Metastatic Liver Carcinoma in the Lung (tissue), 2 donors: ENCODE data around the genes OR2D2, RBMXL2 and NLRP10.

- PRO-cap, 2 experiments, result peak in 2 of 2 experiments; most common plus-strand start chr11:6319962 (in 1)
Observed at GRCh38 chr11:6319861-6320103, 519 bp downstream of the CAVIN3 start.

- PRO-cap, 2 experiments, result no peak in any of the 2 experiments
Observed at GRCh38 chr11:6320349-6320427, 113 bp downstream of the CAVIN3 start.

DNA sequence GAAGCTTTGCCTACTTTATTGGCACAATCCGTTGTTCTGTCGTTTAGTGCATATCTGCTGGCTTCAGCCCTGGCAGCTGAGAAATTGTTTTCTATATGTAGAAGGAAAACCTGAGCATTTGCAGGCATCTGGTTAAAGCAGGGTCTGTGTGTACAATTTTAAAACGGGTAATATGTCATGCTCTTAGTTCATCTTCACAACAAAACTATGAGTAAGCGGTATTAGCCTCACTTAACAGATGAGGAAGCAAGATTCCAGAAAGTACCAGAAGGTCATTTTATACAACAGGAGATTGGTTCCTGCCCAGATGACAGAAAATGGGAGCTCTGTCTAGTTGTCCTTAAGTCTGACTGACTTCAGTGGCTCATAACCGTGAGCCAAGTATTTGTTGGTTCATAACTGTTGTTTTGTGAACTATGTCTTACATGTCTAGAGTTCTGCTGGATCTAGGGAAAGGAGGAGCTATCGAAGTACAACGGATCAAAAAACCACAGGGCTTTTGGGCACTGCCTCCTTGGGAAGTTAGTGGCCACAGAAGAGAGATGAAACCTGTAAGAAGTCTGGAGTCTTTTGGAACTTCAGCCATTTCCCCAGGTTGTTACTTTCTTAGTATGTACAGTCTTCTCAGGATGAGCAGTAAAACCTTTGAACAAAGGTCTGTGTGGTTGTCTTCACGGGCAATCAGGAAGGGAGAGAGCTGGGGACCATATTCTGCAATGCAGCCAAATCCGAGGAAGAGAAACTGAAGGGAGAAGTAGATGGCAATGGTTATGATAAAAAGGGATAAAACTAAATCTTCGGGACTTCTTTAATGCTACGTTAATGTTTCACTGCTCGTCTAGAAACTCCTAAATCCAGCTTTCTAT, 1.3 kb downstream of the TIMM10B start:
- PRO-cap, 2 experiments, result no peak in any of the 2 experiments

DNA sequence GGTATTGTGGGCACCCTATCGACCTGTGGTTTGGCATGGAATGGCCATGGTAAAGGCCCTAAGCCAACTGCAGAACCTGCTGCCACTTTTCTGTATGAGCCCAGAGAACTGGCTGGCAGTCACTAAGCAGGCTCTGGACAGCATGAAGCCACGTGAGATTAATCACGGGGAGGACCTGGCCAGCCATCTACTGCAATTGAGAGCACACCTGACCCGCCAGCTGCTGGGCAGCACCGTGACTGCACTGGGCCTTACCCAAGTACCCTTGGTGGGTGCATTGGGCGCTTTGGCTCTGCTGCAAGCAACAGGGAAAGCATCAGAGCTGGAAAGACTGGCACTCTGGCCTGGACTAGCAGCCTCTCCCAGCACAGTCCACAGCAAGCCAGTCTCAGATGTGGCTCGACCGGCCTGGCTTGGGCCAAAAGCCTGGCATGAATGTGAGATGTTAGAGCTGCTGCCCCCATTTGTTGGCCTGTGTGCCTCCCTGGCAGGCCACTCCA, 36.3 kb downstream of the RRP8 start:
- PRO-cap, 2 experiments, result no peak in any of the 2 experiments

DNA sequence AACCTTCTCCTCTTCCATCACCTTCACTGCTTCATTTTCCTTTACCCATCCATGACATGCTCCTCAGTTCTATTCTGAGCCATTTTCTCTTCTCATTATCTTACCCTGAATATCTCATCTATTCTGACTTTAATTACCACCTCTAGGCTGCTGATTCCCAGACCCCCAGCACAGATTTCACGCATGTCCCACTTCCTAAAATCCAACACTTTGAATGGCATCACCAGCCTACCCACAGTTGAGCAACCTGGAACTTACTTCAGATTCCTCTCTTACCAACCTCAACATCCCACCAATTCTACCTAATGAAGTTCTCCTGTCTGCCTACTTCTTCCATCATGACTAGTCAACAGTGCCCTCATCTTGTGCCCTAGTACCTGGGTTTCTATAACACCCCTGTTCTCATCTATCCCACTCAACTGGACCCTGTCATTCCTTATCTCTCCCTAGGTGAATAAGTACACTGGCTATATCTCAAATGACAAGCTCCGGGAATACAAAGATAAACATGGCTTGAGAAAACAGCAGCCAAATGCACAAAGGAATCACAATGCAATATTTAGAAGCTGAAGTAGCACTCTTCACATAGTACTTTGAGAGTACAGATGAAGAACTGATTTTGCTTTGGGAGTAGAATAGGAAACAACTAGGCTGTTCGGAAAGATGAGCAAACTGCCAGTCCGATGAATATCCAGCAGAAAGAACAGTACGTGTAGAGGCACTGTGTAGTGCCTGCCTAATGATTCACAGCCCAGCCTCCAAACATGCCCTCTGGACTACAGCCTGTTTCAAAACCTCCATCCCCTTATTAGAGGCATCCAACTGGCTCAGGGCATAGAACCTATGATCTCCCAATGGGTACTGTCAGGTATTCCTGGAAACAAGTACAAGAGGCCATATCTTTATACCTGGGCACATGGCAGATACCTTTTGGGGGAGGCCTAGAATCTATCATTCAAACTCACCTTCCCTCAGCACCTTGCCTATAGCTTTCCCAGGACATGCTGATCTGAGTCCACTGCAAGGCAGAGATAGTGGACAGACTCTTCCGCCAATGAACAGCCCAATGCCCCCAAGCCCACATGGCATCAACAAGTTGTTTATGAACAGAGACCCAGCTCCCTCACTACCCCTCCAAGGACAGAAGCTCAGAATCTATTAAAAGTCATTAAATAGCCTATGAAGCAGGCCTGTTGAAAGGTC, 5.1 kb downstream of the RRP8 start:
- PRO-cap, 2 experiments, result no peak in any of the 2 experiments

DNA sequence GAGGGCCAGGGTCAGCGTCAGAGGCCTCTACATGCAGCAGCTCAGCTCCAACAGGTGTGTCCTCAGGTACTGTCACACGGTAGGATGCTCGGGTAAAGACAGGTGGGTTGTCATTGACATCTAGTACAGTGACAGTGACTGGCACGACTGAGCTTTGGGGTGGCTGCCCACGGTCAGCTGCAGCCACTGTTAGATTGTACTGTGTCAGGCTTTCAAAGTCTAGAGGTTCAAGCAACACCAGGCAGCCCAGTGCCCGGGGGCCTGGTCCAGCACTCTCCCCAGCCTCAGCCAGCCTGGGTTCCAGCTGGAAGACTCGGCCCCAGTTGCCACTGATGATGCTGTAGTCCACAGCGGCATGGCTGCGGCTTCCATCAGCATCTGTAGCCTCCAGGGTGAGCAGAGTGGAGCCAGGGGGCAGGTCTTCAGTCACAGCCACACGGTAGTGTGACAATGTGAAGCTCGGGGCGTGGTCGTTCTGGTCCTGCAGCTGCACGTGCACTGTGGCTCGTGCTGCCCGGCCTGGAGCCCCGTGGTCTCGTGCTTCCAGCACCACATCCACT, 4.6 kb upstream of the TPP1 start:
- PRO-cap, 2 experiments, result no peak in any of the 2 experiments

DNA sequence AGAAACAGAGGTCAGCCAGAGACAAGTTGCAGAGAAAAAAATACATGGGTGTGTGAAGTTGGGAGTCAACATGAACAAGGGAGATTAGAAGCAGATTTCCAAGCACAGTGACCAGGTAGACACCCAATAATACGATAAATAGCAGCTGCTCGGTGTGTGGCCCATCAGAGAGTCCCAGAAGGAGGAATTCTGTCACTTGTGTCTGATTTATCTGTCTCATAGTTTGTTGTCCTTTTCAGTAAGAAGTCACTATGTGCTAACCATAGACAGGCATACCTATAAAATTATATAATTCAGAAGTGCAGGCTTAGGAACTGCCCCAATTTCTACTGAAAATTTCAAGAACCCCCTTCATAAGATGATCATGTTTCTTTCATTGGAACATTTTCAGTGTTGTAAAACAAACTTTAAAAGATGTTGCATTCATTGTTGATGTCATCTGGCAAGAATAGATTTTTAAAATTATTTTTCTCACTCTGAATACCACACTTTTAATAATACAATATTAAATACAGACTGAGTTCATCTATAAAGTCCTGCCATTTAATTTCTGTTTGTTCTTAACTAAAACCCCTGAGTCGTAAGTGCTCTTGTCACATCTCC, at the start of gene OR2D2:
TSS of gene OR2D2 (minus strand) at position 220 of the 603 bp plus-strand sequence.
- PRO-cap, 2 experiments, result no peak in any of the 2 experiments

DNA sequence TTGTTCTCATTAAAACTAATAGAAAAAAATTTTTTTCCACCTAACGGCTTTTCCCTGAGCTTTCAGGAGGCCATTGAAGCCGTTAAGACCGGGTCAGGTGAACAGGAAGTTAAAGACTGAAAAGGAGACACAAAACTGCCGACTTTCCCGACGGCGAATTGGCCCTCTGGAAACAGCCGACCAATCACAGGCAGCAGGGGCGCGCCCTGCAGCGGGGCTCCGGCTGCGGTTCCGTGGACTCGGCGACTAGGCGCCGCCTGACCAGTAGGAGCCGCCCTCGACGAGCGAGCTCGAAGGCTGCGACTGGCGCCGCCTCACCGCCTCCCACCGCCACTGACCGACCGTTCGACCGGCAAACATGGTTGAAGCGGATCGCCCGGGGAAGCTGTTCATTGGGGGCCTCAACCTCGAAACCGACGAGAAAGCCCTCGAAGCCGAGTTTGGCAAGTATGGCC, at the start of gene RBMXL2:
TSS of gene RBMXL2 (plus strand) at position 236 of the 455 bp plus-strand sequence.
- PRO-cap, 2 experiments, result no peak in any of the 2 experiments

GRCh38 chr11:7252313-7253355, 930 bp downstream of the SYT9 start:
- PRO-cap, 2 experiments, result no peak in any of the 2 experiments

GRCh38 chr11:7511277-7511774, 2.5 kb upstream of the PPFIBP2 start:
- PRO-cap, 2 experiments, result no peak in any of the 2 experiments

DNA sequence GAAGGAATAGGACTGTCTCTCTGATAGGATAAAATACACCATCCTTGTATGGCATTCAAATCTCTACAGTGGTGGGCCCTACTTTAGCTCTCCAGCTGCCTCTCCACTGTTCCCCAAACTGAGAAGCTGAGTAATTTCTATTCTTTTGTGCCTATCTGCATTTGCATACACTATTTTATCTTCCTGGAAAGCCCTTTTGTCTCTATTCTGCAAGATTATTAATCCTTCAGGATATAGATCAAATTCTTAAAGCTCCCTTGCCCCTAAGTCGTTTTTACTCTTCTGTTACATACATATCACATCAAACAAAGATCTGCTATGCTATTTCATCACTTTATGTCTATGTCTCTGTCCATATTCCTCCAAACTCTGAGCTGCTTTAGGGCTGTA, 7.5 kb downstream of the PPFIBP2 start:
- PRO-cap, 2 experiments, result no peak in any of the 2 experiments

DNA sequence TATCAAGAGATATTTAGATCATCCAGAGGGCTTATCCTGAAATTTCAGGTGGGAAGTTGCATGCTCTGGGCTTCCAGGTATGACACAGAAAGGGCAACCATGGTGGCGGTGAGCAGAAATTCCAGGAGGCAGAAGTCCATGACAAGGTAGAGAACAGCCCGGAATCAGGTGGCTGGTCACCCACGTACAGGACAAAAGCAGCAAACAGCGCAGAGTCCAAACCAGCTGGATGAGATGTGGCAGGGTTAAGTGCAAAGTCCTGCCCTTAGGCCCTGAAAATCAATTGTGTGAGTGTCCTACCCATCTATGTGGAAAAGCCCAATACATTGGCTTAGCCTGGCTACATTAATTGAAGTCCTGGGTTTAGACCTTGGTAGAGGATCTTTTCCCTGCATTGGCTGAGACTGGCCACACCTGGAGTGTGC, 11.6 kb downstream of the PPFIBP2 start:
- PRO-cap, 2 experiments, result no peak in any of the 2 experiments

DNA sequence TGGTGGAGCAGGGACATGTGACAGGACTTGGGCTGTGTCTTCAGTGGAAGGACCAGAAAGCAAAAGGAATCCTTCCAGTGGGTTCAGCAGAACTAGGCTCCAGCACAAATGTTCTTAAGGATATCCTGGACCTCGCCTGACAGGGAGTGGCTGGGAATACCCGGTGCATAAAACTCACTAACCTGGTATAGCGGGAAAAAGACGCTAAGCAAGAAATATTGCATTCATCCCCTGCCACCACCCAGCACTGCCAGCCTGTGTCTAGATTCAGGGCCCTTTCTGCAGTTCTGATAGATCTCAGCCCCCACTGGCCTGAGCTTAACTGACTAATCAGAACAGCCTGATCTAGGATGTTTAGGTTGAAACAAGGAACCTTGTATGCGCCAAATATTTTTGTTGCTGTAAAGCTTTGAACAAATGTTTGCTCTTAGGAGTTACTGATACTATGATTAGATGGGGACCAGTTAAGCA, 24.8 kb downstream of the PPFIBP2 start:
- PRO-cap, 2 experiments, result no peak in any of the 2 experiments

GRCh38 chr11:7579264-7579952, 65.6 kb downstream of the PPFIBP2 start:
- PRO-cap, 2 experiments, result no peak in any of the 2 experiments

DNA sequence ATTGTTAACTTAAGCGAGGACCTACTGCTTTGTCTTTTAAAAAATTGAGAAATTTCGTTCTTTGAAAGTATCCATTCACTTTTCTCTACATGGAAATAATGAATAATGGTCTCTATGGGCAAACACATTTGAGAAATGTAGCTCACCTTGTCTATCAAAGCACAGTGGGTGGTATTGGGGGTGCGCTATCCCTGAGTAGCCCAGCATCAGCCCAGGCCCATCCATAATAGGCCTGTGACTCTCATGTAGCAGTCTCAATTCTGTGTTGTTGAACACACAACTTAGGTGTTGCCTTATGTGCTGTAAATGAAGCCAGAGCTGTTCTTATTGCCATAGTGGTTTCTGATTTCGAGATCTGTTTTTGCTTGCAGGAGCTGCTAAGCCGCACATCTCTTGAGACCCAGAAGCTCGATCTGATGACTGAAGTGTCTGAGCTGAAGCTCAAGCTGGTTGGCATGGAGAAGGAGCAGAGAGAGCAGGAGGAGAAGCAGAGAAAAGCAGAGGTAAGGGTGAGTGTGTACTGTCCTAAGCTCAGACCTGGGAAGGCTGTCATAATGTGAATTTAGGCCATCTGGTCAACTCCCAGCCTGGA, 63.3 kb downstream of the CYB5R2 start:
- PRO-cap, 2 experiments, result no peak in any of the 2 experiments

- PRO-cap, 2 experiments, result no peak in any of the 2 experiments
Observed at GRCh38 chr11:7639390-7640097, 33.8 kb downstream of the CYB5R2 start.

- PRO-cap, 2 experiments, result no peak in any of the 2 experiments
Observed at GRCh38 chr11:7665695-7666043, 7.6 kb downstream of the CYB5R2 start.

DNA sequence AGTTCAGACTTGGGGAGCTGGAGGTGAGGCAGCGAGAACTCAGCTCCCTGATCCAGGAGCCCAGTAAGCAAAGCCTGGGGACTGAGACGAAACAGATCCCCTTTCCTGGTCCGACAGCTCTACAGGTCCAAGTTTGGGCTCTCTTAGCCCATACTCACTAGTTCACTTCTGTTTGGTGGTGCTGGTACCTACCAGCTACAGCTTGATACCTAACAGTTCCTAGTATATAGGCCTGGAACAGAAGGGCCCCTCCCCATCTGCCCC, at the start of gene NLRP10:
TSS of gene NLRP10 (minus strand) at position 199 of the 264 bp plus-strand sequence.
- PRO-cap, 2 experiments, result no peak in any of the 2 experiments

DNA sequence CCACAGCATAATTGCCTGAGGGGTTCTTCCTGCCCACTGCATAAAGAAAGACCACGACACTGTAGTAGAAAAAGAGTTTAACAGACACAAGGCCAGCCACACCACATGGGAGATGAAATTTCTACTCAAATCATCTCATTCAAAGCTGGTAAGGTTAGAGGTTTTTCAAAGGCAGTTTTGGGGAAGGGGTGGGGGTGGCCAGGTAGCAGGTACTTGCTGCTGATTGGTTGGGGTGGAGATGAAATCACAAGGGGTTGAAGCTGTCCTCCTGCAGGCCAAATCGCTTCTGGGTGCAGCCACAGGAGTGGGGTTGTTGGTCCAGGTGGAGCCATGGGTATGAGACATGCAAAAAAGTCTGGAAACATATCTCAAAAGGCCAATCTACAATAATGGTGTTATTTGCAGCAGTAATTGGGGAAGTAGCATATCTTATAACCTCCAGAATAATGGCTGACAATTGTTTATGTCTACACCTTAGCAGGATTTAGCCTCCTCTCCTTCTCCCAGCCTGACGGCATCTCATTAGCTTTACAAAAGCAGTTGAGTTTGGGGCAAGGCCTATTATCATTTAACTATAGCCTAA, 4.8 kb upstream of the NLRP10 start:
- PRO-cap, 2 experiments, result no peak in any of the 2 experiments

DNA sequence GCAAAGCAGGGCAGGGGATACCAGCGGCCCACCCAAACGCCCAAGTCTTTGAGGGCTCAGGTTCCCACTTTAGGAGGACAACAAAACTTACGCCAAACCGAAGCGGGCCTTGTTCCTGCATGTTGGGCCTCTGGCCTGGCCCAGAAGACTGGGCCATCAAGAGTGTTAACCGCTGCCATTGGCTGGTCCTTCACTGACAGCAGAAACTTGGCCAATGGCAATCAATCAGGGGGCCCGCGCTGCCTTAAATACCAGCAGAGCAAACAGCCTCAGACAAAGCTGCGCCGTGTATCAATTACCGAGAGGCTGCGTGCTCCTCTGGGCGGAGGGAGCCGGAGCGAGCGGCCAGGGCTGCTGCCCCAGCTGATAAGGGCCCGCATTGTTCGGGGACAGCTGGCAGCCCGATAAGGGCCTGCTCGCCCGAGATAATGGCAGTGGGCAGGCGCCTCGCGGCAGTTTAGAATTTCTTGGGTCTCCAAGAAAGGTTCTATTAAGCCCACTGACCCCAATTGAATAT, 37.4 kb upstream of the RIC3 start:
- PRO-cap, 2 experiments, result peak in 1 of 2 experiments; most common plus-strand start position 276 of the sequence (in 1)